Ureter (tissue), 1 donor: ENCODE measurements around a stretch of chr7.

- PRO-cap = no peak
Measured at GRCh38 chr7:151687412-151688439, 168.0 kb upstream of the RHEB start.

DNA sequence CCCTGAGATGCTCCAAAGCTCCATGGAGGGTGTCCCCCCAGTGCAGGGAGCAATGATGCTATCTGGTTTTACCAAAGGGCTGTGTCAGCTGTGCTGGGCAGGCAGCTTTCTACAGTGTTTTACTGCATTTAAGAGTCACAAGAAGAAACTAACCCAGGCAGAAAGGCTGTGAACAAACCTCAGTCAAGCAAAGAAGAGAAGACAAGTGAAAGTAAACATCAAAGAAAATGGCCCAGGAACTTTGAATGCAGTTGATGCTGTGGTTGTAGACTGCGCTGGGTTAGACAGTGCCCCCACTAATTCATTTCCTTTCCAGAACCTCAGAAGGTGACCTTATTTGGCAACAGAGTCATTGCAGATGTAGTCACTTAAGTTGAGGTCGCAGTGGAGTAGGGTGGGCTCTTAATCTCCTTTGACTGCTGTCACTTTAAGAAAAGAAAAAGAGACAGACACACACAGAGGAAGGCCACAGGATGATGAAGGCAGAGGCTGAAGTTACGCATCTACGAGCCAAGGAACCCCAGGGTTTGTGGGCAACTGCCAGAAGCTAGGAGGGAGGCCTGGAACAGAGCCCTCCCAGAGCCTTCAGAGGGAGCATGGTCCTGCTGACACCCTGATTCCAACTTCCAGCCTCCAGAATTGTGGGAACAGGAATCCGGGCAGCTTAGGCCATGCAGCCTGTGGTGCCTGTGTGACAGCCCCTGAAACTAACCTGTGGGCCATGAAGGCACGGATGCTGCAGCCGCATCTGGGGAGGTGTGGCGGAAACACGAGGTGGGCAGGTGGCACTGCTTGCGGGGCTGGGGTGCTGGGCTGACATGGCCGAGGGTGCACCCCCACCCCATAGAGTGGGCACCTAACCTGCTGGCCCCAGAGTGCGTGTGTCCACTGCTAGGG is 107.7 kb downstream of the PRKAG2 start:
- PRO-cap = no peak

DNA sequence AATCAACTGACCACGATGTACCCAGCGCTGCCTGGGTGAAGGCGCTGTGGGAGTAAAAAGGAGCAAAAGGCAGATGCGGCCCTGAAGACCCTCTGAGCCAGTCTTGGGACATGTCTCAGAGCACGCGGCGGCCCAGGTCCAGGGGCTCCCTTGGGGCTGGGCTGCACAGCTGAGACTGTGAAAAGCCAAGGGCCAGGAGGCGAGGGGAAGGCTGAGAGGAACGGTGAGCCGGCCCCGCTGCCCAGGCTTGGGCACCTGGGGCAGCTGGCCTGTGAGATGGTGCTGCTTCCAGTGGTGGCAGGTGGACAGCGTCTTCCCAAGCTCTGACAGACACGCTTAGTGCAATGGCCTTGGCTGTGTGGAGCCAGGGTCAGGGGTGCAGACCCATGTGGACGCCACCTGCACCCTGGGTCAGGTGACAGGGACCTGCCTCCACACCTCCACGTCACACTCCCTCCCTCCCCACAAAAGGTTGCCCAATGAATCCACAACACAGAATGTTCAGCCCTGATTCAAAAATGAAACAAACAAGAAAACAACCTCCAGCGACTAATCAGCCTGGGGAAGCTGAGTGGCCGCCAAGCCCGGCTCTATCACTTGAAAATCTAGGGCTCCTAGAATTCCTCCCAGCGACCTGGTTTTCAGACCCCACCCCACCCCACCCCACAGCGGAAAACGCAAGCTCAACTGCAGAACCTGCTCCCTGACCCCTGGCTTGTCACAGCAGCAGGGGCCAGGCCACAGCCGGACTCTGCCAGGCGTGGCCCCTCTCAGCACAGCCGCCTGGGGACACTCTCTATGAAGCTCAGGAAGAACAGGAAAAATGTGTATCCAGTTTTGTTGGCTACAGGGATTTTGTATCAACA is 54.3 kb downstream of the PRKAG2 start:
- PRO-cap = no peak

GRCh38 chr7:151940219-151940418 is 16.1 kb upstream of the GALNTL5 start:
- PRO-cap = no peak

DNA sequence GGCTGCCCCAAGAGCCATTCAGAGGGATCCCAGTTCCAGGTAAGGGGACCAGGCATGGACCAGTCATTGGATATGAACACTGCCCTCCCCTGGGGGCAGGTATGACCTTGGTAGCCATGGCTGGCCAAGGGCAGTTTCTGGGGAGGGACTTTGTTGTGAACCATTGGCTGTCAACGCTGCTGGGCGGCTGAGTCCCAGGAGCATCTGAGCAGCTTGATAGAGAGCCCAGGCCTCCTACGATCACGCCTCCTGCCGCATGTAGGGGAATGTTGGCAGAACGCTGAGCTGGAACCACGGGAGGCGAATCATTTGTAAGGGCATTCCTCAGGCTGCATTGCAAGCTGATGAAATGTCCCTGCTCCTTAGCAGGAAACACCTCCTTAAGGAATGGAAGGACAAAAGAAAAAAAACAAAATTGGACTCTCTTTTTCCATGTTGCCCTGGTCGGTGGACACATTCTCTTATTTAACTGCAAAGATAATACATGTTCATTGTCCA is 31.9 kb downstream of the GALNTL5 start:
- PRO-cap = no peak

DNA sequence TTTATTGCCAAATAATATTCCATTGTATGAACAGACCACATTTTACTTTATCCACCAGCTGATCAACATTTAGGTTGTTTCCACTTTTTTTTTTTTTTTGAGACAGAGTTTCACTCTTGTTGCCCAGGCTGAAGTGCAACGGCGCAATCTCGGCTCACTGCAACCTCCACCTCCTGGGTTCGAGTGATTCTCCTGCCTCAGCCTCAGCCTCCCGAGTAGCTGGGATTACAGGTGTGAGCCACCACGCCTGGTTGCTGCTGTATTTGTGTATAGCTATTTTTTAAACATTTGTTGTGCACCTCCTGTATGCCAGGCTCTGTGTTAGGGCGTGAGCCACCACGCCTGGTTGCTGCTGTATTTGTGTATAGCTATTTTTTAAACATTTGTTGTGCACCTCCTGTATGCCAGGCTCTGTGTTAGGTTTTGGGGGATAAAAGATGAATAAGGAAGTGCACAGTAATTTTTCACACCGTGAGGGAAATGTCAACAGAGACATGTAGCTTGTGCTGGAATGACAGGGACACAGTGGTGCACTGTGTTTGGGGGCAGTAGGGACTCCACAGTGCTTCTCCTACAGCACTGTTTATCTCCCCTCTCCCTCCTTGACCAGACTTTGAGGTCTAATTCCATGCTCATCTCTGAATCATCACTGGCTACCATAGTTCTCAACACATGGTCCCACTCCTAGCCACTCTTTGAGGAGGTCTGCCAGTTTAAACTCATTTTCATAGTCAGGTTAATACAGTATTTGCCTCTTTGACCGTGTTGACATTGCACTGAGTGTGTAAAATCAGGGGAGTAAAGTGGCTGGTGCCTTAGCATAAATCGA is 89.2 kb downstream of the GALNT11 start:
- PRO-cap = no peak

DNA sequence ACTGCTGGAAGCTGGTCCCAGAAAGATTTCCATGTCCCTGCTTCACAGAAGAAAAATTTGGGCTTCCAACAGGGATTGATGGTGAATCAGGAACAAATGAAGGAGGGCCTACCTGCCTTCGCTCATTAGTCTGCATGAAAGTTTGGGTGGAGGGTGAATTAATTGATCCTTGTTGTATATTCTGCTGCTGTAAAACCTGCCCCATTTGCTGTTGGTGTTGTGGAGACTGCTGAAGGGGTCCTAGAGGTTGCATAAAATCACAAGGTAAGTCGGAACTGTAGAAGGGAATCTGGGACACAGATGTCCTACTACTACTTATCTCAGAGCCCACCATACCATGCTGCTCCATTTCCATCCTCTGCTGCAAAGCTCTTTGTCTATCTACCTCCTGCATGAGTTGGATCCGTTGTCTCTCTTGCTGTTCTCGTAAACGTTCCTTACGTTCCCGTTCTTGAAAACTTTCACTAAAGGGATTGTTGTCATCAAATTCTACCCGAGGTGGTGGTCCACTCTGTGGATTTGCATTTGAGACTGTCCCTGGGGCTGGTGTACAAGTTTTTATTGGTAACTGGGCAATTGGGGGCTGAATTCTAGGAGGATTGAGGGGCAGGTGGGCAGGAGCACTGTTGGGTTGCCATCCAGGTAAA is 137.6 kb downstream of the GALNT11 start:
- PRO-cap = no peak

GRCh38 chr7:152191392-152192089 is 166.1 kb downstream of the GALNT11 start:
- PRO-cap = no peak

DNA sequence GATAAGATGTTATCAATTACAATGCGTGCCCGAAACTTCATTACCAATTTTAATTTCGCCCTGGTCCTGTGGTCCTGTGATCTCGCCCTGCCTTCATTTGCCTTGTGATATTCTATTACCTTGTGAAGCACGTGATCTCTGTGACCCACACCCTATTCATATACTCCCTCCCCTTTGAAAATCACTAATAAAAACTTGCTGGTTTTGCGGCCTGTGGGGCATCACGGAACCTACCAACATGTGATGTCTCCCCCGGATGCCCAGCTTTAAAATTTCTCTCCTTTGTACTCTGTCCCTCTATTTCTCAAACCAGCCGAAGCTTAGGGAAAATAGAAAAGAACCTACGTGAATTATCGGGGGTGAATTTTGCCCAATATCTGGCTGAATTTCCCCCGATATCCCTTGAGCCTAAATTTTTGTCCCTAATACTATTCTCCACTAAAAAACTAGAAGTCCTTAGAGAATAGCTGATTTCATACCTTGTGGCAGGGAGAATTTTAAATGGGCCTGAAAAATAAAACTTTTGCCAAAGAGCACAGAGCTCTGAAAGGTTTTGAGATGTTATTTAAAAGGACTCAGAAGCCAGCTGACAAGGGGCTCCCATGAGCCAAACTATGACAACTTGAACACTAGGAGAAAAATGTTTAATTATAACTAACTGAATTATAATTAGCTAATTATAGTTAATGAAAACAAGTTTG is 83.4 kb downstream of the KMT2C start:
- PRO-cap = no peak

DNA sequence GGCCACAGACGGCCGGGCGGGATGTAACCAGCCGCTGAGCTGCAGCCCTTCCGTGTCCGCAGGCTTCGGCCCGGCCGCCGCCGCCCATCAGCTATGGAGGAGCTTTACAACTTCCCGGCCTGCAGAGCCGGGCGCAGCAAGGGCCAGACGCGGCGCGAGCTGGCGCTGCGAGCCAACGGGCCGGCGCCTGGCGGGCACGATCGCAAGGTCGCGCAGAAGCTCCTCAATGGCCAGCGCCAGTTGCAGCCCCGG is 69.1 kb downstream of the KMT2C start:
- PRO-cap = no peak

GRCh38 chr7:152397692-152398635 is 37.8 kb downstream of the KMT2C start:
- PRO-cap = no peak

- PRO-cap = no peak
Measured at GRCh38 chr7:152436240-152436487, 361 bp upstream of the KMT2C start.

DNA sequence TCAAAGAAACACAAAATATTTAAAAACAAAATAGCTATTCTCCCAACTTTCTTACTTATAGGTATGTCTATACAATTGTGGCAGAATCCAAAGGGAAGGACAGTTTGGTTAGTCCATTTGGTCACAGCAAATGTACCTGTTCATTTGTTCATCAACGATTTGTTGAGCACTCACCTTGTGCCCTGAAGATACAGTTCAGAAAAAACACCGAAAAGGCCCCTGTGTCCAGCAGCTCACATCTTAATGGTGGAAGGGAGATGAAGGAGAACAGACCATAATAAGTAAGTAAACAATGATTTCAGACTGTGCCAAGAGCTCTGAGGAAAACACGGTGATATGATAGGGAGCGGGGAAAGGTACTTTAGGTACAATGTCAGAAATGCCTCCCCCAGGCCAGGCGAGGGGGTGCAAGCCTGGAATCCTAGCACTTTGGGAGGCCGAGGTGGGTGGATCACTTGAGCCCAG is 24.6 kb upstream of the KMT2C start:
- PRO-cap = no peak

DNA sequence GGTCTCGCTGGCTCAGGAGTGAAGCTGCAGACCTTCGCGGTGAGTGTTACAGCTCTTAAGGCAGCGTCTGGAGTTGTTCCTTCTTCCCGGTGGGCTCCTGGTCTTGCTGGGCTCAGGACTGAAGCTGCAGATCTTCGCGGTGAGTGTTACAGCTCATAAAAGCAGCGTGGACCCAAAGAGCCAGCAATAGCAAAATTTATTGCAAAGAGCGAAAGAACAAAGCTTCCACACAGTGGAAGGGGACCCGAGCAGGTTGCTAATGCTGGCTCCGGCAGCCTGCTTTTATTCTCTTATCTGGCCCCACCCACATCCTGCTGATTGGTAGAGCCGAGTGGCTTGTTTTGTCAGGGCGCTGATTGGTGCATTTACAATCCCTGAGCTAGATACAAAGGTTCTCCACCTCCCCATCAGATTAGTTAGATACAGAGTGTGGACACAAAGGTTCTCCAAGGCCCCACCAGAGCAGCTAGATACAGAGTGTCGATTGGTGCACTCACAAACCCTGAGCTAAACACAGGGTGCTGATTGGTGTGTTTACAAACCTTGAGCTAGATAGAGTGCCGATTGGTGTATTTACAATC is 30.0 kb upstream of the ACTR3B start:
- PRO-cap = no peak

GRCh38 chr7:152801573-152802330 is 42.2 kb downstream of the ACTR3B start:
- PRO-cap = no peak

GRCh38 chr7:152925895-152926450 is 166.4 kb downstream of the ACTR3B start:
- PRO-cap = no peak

DNA sequence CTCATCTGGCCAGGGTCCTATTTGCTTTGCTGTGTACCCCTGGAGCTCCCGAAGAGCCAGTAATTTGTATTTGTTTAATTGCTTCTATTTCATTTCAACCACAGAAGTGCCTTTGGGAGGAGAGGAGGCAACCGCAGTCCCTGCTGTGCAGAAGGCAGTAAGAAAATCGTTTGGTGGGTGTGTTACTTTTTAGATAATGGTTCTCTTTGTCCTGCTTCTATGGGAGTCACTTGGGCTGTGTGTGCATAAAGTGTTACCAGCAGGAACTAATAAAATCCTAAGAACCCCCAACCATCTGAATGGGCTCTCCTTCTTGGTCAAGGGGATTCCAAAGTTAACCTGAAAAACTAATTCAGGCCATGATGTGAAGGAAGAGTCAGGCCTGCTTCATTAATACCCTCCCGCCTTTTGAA is 173.5 kb downstream of the ACTR3B start:
- PRO-cap = no peak

DNA sequence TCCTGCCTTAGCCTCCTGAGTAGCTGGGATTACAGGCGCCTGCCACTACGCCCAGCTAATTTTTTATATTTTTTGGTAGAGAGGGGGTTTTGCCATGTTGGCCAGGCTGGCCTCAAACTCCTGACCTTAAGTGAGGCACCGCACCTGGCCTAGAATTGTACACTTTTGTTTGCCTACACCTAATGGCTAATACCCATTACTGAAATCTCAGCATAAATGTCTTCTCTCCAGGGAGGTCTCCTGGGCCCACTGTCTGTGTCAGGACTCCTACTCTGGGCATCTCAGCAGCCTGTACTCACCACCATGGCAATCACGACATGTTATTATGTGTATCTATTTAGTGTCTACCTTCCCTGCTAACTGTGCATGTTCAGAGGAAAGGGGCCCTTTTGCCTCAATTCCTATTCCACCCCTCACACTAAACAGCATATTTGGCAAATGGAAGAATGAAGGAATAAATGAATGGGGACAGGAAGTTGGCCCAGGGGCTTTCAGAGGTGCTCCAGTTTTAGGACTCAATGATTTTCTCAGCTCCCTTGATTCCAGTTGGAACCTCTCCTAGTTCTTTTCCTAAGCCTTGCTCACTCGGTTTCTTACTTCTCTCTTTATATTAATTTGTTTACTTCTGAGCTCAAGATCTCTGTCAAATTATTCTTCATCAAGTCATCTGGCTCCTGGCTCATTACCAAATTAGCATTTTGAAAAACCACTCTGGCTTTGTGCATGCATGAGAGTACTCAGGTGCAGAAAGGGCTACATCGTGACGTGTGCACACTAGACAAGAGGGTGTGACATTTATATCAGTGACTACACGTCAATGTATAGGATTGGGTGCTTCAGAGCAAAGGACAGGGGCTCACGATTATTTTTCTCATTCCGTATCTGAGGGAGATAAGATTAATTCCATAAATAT is 646.0 kb upstream of the DPP6 start:
- PRO-cap = no peak

- PRO-cap = no peak
Measured at GRCh38 chr7:155003796-155004187, 868 bp upstream of the PAXIP1 start.

GRCh38 chr7:155221901-155222689 is 75.6 kb upstream of the INSIG1 start:
- PRO-cap = no peak